K562 (cell line): ENCODE results near the gene PLEK2.

GRCh38 chr14:64527800-64528135 lies 12.8 kb upstream of the HSPA2 start:
- RAMPAGE, long total RNA: no peak
PRO-cap:
- standard: no peak
- CoPRO, capped RNA only, 2 experiments: no peak in any of the 2 experiments
- CoPRO, capped and uncapped RNA, 2 experiments: no peak in any of the 2 experiments
- CoPRO, uncapped RNA only, 2 experiments: no peak in any of the 2 experiments
CAGE:
- cytosol, long polyA plus RNA: no peak
- long polyA plus RNA: no peak
- nucleolus, long total RNA: no peak
- nucleus, long polyA plus RNA: no peak

- RAMPAGE, long total RNA: no peak
- RRBS: no CpG with 5 or more reads among the region's 3 CpGs
PRO-cap:
- standard: no peak
- CoPRO, capped RNA only, 2 experiments: no peak in any of the 2 experiments
- CoPRO, capped and uncapped RNA, 2 experiments: no peak in any of the 2 experiments
- CoPRO, uncapped RNA only, 2 experiments: no peak in any of the 2 experiments
CAGE:
- cytosol, long polyA plus RNA: no peak
- long polyA plus RNA: no peak
- nucleolus, long total RNA: no peak
- nucleus, long polyA plus RNA: no peak
Measured at GRCh38 chr14:64562474-64562969, 12.8 kb downstream of the PPP1R36 start.

DNA sequence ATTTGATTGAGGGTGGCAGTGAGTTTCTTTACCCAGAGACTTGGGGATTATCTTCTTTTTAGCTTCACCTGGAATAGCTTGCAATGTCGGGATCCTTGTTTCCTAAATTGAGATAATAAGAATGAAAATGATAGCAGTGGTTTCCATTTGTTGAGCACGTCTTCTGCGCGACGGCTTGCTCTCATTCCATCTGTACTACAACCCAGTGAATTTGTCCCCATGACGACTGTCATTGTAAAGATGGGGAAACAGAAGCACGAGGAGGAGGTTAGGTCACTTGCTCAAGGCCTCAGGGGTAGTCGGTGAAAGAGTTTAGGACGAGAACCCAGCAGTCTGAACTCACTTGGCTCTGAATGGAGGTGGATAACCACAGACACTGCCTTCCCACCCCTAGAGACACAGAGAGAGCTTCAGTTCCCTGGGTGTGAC lies 31.0 kb upstream of the PLEKHG3 start:
- RAMPAGE, long total RNA: no peak
- RRBS: no CpG with 5 or more reads among the region's 9 CpGs
PRO-cap:
- standard: no peak
- CoPRO, capped RNA only, 2 experiments: no peak in any of the 2 experiments
- CoPRO, capped and uncapped RNA, 2 experiments: no peak in any of the 2 experiments
- CoPRO, uncapped RNA only, 2 experiments: no peak in any of the 2 experiments
CAGE:
- cytosol, long polyA plus RNA: no peak
- long polyA plus RNA: no peak
- nucleolus, long total RNA: no peak
- nucleus, long polyA plus RNA: no peak

- RAMPAGE, long total RNA: no peak
- RRBS: no CpG with 5 or more reads among the region's 18 CpGs
PRO-cap:
- standard: no peak
- CoPRO, capped RNA only, 2 experiments: no peak in any of the 2 experiments
- CoPRO, capped and uncapped RNA, 2 experiments: no peak in any of the 2 experiments
- CoPRO, uncapped RNA only, 2 experiments: no peak in any of the 2 experiments
CAGE:
- cytosol, long polyA plus RNA: no peak
- long polyA plus RNA: no peak
- nucleolus, long total RNA: no peak
- nucleus, long polyA plus RNA: no peak
Measured at GRCh38 chr14:64706308-64707401, 2.4 kb downstream of the PLEKHG3 start.

- RAMPAGE, long total RNA: no peak
- RRBS: no CpG with 5 or more reads among the region's 14 CpGs
PRO-cap:
- standard: no peak
- CoPRO, capped RNA only, 2 experiments: no peak in any of the 2 experiments
- CoPRO, capped and uncapped RNA, 2 experiments: no peak in any of the 2 experiments
- CoPRO, uncapped RNA only, 2 experiments: peak in 1 of 2 experiments; most common minus-strand start chr14:64763811 (in 1)
CAGE:
- cytosol, long polyA plus RNA: no peak
- long polyA plus RNA: no peak
- nucleolus, long total RNA: no peak
- nucleus, long polyA plus RNA: no peak
Measured at GRCh38 chr14:64763541-64764081, 59.4 kb downstream of the PLEKHG3 start.

GRCh38 chr14:64854830-64855206 lies 24.9 kb downstream of the SPTB start:
- RAMPAGE, long total RNA: no peak
- RRBS: no CpG with 5 or more reads among the region's 5 CpGs
PRO-cap:
- standard: no peak
- CoPRO, capped RNA only, 2 experiments: no peak in any of the 2 experiments
- CoPRO, capped and uncapped RNA, 2 experiments: no peak in any of the 2 experiments
- CoPRO, uncapped RNA only, 2 experiments: no peak in any of the 2 experiments
CAGE:
- cytosol, long polyA plus RNA: no peak
- long polyA plus RNA: no peak
- nucleolus, long total RNA: no peak
- nucleus, long polyA plus RNA: no peak

DNA sequence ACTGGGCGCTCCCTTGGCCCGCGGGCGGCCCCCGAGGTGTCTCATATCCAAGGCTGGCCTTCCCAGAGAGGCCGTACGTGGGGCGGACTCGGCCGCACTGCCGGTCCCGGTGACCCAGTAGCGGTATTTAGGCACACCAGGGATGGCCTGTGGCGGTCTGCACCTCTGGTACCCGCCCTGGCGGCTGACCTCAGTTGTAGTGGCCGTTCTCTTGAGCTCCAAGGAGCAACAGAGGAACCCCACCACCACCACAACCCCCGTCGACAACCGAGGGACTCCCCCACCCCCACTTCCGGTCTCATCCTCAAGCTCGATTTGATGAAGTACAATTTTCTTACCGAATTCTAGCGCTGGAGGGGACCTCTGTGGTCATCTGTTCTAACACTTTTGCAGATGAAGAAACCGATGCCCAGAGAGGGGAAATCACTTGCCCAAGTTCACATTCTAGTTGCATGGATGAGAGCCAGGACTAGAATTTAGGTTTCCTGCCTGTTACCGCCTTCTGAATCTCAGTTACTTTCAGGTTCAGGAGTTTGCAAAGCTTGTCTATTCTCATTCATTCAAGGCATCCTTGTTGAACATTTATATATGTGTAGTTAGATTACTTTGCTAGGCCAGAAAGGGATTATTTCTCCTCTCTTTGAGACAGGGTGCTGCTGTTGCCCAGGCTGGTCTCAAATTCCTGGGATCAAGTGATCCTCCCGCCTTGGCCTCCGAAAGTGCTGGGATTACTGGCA lies 455 bp downstream of the CHURC1 start:
- RAMPAGE, long total RNA: no peak
- RRBS: no CpG with 5 or more reads among the region's 28 CpGs
PRO-cap:
- standard: no peak
- CoPRO, capped RNA only, 2 experiments: no peak in any of the 2 experiments
- CoPRO, capped and uncapped RNA, 2 experiments: no peak in any of the 2 experiments
- CoPRO, uncapped RNA only, 2 experiments: no peak in any of the 2 experiments
CAGE:
- cytosol, long polyA plus RNA: no peak
- long polyA plus RNA: no peak
- nucleolus, long total RNA: no peak
- nucleus, long polyA plus RNA: no peak

DNA sequence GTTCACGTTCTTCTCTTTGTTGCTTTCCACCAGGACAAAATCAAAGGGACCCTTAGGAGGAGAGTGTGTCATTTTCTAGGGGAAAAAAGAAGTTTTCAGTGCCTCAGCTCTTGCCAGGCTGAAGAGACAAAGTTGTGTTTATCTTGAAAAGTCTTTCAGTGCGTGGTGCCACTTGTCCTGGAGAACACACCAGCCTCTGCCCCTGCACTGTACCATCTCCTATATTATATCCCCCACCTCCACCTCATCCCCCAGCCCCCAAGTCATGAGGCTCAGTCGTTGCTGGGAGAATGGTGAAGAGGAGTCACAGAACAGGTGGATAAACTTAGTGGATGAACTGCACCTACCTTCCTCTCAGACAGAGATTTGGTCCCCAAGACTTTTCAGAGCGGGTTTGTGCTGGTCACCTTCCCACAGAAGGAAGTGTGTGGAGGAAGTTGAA lies 742 bp upstream of the GPX2 start:
- RAMPAGE, long total RNA: no peak
- RRBS: no CpG with 5 or more reads among the region's 4 CpGs
PRO-cap:
- standard: no peak
- CoPRO, capped RNA only, 2 experiments: no peak in any of the 2 experiments
- CoPRO, capped and uncapped RNA, 2 experiments: no peak in any of the 2 experiments
- CoPRO, uncapped RNA only, 2 experiments: no peak in any of the 2 experiments
CAGE:
- cytosol, long polyA plus RNA: no peak
- long polyA plus RNA: no peak
- nucleolus, long total RNA: no peak
- nucleus, long polyA plus RNA: no peak

DNA sequence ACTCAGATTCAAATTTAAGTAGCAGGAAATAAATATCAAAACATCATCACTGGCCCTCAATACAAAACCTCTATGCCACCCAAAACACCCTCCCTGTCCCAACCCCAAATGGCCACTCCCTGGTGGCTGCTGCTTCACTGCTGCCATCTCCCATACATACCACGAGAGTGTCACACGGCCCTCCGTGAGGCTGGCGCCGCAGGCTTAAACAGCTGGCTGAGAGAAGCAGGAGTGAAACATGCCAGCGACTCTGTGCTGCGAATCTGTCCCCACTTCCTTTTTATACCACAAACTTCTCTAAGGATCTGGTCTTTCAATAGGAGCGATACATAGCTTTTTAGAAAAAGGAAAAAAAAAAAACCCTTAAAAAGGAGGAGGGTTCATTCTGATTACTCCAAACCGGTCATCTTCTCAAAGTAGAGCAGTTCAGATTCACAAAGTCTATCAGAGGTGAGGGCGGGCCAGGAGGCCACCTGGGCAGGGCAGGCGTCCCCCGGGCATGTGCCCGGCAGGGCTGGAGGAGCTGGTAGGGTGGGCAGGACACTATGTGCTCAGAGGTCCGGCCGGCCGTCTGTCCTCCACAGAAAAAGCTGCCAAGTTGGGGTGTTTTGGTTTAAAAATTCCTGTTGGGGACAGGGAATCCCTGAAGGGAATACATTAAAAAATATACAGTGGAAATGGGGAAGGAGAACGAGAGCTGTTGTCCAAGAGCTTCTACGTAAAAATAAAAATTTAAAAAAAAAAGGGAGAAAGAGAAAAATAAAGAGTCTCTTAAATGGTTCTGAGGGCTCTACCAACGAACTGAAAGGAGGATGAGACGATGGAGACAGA lies 26.5 kb downstream of the MAX start:
- RAMPAGE, long total RNA: no peak
- RRBS: 94% methylated on average over 5 of the region's 20 CpGs
PRO-cap:
- standard: no peak
- CoPRO, capped RNA only, 2 experiments: no peak in any of the 2 experiments
- CoPRO, capped and uncapped RNA, 2 experiments: no peak in any of the 2 experiments
- CoPRO, uncapped RNA only, 2 experiments: peak in 1 of 2 experiments; most common minus-strand start position 331 of the sequence (in 1)
CAGE:
- cytosol, long polyA plus RNA: no peak
- long polyA plus RNA: no peak
- nucleolus, long total RNA: no peak
- nucleus, long polyA plus RNA: no peak

DNA sequence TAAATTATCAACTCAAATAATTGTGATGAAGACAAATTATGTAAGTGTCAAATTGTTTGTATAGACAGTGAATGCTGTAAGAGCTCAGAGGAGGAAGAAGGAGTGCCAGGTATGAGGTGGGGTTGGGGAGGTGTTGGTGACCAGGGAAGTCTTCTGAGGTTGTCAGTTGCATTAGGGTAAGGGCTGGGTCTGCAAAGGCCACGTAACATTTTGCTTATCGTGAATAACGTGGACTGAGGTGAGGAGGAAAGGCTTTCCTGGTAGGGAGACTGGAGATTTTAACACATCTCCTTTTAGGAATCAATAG lies 2.5 kb upstream of the MAX start:
- RAMPAGE, long total RNA: no peak
- RRBS: no CpG with 5 or more reads among the region's 3 CpGs
PRO-cap:
- standard: no peak
- CoPRO, capped RNA only, 2 experiments: no peak in any of the 2 experiments
- CoPRO, capped and uncapped RNA, 2 experiments: no peak in any of the 2 experiments
- CoPRO, uncapped RNA only, 2 experiments: no peak in any of the 2 experiments
CAGE:
- cytosol, long polyA plus RNA: no peak
- long polyA plus RNA: no peak
- nucleolus, long total RNA: no peak
- nucleus, long polyA plus RNA: no peak

DNA sequence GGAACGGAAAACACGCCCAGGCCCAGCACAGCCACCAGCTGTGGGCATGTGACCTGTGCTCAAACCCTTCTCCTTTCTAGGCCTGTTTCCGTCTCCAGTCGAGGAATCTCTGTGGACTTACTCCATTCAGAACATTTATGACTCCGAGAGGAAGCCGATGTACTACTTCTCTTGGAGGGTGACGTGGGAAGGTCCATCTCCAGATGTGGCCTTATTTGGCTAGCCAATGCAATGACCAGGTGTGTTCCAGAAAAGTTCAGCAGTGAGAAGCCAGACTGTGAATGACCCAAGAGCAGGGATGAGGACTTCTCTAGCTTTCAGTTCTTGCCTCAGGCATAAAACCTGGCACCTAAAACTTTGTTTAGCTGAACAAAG lies 134.1 kb upstream of the MAX start:
- RAMPAGE, long total RNA: no peak
- RRBS: no CpG with 5 or more reads among the region's 7 CpGs
PRO-cap:
- standard: no peak
- CoPRO, capped RNA only, 2 experiments: no peak in any of the 2 experiments
- CoPRO, capped and uncapped RNA, 2 experiments: no peak in any of the 2 experiments
- CoPRO, uncapped RNA only, 2 experiments: no peak in any of the 2 experiments
CAGE:
- cytosol, long polyA plus RNA: no peak
- long polyA plus RNA: no peak
- nucleolus, long total RNA: no peak
- nucleus, long polyA plus RNA: no peak

DNA sequence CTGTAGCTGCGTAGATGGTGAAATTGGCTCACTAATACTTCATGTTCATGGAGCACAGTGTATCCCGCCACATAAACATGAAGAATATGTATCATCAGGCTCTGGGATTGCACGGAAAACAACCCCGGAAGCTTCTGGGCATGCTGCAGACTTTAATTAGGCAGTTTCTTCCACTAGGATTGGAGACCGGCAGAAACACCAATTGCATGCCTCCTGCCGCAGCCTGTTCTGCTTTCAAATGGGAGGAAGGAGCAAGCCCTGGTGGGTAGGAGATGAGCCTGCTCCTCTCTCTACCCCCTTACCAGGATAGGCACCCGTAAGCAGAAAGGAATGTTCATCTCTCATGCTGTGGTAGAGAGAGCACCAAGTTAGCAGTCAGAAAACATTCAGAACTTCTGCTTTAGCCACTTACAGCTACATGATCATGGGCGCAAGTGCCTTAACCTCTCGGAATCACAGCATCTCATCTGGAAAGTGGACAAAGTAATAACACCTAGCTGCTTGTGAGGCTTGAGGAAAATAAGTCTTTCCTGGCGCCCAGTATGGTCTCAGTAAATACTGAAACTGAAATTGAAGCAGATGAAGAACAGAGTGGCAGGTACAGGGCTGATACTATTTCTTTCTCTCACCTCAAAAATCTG lies 129.9 kb upstream of the FUT8 start:
- RAMPAGE, long total RNA: no peak
- RRBS: no CpG with 5 or more reads among the region's 10 CpGs
PRO-cap:
- standard: no peak
- CoPRO, capped RNA only, 2 experiments: no peak in any of the 2 experiments
- CoPRO, capped and uncapped RNA, 2 experiments: no peak in any of the 2 experiments
- CoPRO, uncapped RNA only, 2 experiments: no peak in any of the 2 experiments
CAGE:
- cytosol, long polyA plus RNA: no peak
- long polyA plus RNA: no peak
- nucleolus, long total RNA: no peak
- nucleus, long polyA plus RNA: no peak

DNA sequence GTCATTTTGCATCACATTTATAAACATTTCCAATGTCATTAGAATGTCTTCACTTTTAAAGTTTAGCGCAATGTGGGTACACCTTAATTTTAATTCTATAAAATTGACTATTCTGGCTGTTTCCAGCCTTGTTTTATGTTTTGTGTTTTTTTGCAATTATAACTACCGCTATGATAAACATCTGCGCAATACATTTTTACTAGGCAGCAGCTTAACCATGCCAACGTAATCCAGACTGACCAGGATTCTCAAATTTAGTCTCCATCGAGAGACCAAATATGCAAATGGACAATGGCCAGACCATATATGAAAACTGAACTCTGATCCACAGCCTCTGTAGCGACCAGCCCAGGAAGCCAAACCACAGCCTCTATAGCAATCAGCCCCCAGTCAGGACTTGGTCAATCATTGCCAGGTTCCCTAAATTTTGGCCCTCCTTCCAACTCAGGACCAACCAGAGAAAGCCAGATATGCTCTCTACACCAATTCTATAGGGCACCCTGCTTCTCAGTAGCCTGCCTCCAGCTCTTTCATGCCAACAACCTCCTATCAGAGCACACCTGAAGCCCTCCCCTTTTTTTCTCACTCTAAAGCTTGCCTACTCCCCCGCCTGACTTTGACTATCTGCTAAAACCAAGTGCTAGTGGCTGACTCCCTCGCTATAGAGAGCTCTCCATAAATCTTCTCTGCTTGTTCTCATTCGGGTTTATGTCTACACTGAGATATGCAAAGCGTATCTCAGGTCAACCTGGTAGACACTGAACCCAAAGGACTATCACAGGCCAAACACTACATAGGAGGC lies 110.7 kb upstream of the FUT8 start:
- RAMPAGE, long total RNA: no peak
- RRBS: no CpG with 5 or more reads among the region's 10 CpGs
PRO-cap:
- standard: bidirectional peak, plus-strand start at position 619 of the sequence, minus-strand start at position 372 of the sequence
- CoPRO, capped RNA only, 2 experiments: no peak in any of the 2 experiments
- CoPRO, capped and uncapped RNA, 2 experiments: no peak in any of the 2 experiments
- CoPRO, uncapped RNA only, 2 experiments: no peak in any of the 2 experiments
CAGE:
- cytosol, long polyA plus RNA: no peak
- long polyA plus RNA: no peak
- nucleolus, long total RNA: no peak
- nucleus, long polyA plus RNA: no peak

DNA sequence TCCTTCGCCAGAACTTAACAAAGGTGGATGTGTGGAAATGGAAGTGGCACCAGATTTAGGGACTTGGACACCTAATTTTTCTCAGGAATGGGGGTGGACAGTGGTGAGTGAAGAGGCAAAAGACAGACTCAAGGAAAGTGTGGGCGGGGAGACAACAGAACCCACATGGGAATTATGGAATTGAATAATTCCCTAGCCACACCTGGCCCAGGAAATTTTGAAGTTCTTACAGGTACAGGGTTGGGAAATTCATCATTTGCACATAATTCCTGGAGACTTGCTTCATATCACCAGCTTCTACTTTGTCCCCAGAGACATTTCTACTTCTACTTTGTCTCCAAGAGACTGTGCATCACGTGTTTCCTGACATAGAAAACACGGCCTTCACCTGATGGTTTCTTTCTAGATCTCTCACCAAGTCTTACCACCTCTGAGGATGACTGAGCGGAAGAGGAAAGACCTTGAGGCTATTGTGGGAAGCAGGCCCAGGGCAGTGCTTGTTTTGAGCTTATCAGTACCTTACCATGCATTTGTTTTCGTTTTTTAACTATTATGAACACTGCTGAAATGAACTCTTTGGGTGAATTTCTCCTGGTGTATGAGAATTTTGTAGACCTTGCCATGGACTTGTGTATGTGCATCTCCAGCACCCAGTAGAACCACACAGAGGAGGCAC lies 434.4 kb downstream of the FUT8 start:
- RAMPAGE, long total RNA: no peak
- RRBS: no CpG with 5 or more reads among the region's 6 CpGs
PRO-cap:
- standard: no peak
- CoPRO, capped RNA only, 2 experiments: no peak in any of the 2 experiments
- CoPRO, capped and uncapped RNA, 2 experiments: no peak in any of the 2 experiments
- CoPRO, uncapped RNA only, 2 experiments: no peak in any of the 2 experiments
CAGE:
- cytosol, long polyA plus RNA: no peak
- long polyA plus RNA: no peak
- nucleolus, long total RNA: no peak
- nucleus, long polyA plus RNA: no peak

DNA sequence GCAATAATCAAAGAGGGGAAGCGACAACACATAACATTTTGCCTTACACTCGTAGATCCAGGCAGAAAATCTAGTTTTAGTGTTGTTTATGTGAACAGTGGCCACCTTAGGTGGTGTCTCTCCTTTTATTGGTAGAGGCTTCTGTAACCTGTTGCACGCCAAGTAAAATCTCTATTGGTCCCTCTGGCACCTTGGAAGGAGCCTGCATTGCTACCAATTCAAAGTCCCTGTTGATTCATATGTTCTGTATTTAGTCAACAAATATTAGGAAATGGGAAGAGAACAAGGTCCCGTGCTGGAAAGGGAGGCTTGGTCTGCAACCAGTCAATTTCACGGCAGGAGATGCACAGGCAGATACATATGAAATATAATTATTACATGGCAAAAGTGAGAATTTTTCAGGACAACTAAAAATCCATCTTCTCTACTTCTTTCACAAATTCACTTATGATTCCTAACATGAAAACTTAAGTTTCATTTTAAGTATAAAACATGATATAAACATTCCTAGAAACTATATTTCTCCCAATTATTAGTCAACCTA lies 6.3 kb upstream of the GPHN start:
- RAMPAGE, long total RNA: no peak
- RRBS: no CpG with 5 or more reads among the region's 5 CpGs
PRO-cap:
- standard: no peak
- CoPRO, capped RNA only, 2 experiments: no peak in any of the 2 experiments
- CoPRO, capped and uncapped RNA, 2 experiments: no peak in any of the 2 experiments
- CoPRO, uncapped RNA only, 2 experiments: no peak in any of the 2 experiments
CAGE:
- cytosol, long polyA plus RNA: no peak
- long polyA plus RNA: no peak
- nucleolus, long total RNA: no peak
- nucleus, long polyA plus RNA: no peak

DNA sequence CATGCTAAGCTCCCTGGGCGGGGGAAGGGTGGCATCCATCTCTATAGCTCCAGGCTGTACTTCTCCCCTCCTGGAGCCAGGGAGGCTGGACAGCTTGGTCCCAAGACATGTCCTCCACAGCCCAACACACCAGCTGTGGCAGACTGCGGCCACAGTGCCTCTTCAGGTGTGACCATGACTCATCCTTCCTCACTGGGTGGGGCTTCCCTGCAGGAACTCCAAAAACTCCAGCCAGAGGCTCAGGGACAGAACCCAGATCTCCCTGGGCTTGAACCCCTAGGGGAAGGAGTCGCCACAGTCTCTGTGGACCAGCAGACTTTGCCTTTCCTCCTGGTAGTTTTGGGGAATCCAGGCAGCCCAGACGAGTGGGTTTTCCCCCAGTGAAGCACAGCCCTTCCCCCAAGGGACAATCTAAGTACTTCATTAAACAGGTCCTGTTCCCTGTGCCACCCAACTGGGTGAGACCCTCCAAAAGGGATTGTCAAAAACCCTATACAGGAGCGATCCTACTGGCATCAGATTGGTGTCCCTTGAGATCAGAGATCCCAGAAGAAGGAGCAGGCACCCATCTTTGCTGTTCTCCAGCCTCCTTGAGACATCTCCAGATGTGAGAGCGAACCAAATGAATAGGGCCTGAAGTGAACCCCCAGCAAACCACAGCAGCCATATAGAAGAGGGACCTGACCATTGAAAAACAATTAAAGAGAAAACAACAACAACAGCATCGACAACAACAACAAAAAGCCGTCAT lies 194.1 kb downstream of the GPHN start:
- RAMPAGE, long total RNA: no peak
- RRBS: no CpG with 5 or more reads among the region's 8 CpGs
PRO-cap:
- standard: no peak
- CoPRO, capped RNA only, 2 experiments: no peak in any of the 2 experiments
- CoPRO, capped and uncapped RNA, 2 experiments: no peak in any of the 2 experiments
- CoPRO, uncapped RNA only, 2 experiments: no peak in any of the 2 experiments
CAGE:
- cytosol, long polyA plus RNA: no peak
- long polyA plus RNA: no peak
- nucleolus, long total RNA: no peak
- nucleus, long polyA plus RNA: no peak

- RAMPAGE, long total RNA: no peak
- RRBS: no CpG with 5 or more reads among the region's 3 CpGs
PRO-cap:
- standard: no peak
- CoPRO, capped RNA only, 2 experiments: no peak in any of the 2 experiments
- CoPRO, capped and uncapped RNA, 2 experiments: no peak in any of the 2 experiments
- CoPRO, uncapped RNA only, 2 experiments: no peak in any of the 2 experiments
CAGE:
- cytosol, long polyA plus RNA: no peak
- long polyA plus RNA: no peak
- nucleolus, long total RNA: no peak
- nucleus, long polyA plus RNA: no peak
Measured at GRCh38 chr14:67312470-67312726, 47.2 kb downstream of the ATP6V1D start.

DNA sequence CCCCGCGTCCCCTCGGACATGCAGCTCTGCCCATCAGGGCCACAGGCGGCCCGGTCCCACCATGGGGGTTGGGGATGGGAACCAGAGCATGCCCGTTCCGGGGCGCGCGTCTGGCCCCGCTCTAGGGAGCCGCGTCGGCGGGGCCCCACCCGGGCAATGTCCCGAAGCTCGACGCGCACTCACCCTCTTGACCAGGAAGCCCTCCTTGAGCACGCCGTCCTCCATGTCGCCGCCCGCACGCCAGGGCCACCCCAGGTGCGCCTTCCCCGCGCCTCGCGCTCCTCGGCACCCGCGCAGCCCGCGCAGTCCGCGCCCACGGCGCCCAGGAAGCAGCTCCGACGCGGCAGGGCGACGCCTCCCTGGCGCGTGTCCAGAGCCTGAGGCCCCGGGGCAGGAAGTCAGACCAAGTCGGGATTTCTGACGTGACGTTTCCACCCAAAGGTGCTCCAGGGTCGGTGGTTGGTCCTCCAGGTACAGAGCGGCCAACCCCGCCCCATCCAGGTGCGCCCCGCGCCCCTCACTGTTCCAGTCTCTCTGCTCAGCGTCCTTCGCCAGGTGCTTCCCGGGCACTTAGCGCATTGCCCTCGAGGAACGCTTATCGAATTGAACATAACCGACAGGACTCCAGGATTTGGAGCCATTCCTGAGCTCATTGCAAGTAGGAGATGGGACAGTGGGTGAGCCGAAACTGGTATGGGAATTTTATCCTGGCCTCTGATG lies at the start of gene PLEK2:
TSS of gene PLEK2 (minus strand) at position 331 of the 720 bp plus-strand sequence.
- RAMPAGE, long total RNA: no peak
- RRBS: 97% methylated on average over 11 of the region's 66 CpGs
PRO-cap:
- standard: no peak
- CoPRO, capped RNA only, 2 experiments: no peak in any of the 2 experiments
- CoPRO, capped and uncapped RNA, 2 experiments: no peak in any of the 2 experiments
- CoPRO, uncapped RNA only, 2 experiments: no peak in any of the 2 experiments
CAGE:
- cytosol, long polyA plus RNA: no peak
- long polyA plus RNA: no peak
- nucleolus, long total RNA: no peak
- nucleus, long polyA plus RNA: no peak

DNA sequence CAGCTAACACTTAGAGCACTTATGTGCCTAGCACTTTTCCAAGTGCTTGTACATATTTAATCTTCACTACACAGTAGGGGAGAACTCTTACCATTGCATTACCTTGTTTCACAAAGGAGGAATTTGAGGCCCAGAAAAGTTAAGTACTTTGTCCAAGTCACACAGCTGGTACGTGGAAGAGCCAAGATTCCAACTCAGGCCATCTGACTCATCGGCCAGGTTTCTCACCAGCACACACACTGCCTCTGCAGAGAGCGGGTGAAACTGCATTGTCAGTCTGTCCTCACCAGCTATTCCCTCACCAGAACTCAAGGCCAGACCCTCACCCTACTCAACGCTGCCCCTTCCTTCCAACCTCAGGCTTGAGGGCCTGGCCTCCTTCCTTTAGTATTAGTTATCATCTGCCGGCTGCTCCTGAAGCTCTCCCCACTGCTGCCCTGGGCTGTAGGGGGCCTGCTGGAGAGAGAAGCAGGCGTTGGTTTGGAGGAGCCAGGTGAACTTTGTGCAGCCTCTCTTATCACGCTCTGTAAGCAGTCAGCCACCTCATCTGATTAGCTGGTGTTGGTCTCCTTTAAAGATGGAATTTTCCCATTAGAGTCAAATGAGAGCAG lies 16.5 kb upstream of the PLEK2 start:
- RAMPAGE, long total RNA: no peak
- RRBS: no CpG with 5 or more reads among the region's 7 CpGs
PRO-cap:
- standard: no peak
- CoPRO, capped RNA only, 2 experiments: no peak in any of the 2 experiments
- CoPRO, capped and uncapped RNA, 2 experiments: no peak in any of the 2 experiments
- CoPRO, uncapped RNA only, 2 experiments: no peak in any of the 2 experiments
CAGE:
- cytosol, long polyA plus RNA: no peak
- long polyA plus RNA: no peak
- nucleolus, long total RNA: no peak
- nucleus, long polyA plus RNA: no peak